ENCODE measurements around a stretch of chr15.

DNA sequence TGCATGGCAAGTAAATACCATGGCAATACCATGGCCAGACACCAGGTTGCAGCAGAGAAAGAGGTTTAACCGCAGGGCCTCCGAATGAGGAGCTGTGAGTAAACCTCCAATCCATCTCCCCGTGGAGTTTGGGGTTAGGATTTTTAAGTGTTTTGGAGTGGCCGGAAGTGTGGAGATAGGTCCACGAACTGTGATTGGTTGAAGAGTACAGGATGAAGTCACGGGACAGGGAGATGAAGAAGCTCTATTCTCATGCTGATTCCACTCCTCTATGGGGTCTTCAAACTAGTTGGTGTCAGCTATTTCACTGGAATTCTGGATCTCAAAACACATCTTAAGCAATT, 128.0 kb downstream of the ST8SIA2 start:
- PRO-cap: no peak

- PRO-cap: no peak
Measured at GRCh38 chr15:92539194-92539496, 116.4 kb downstream of the FAM174B start.

DNA sequence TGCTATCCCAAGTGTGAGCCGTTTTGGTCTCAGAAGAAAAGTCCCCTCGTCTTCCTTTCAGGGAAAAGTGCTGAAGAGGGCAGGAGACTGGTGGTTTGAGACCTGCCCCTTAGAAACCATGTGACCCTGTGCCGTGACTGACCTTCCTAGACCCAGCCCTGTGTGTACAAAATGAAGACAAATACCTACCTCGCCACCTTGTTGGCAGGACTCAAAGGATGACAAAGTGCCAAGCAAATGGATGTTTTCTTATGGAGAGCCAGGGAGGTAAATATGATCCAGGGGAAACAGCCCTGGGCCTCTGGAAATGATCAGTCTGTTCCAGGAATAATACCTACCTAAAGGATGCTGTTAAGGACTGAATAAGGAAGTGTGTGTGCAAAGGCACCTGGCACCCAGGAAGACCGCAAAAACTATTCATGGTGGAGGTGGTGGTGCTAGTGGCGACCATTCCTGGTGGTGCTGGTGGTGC, 41.2 kb downstream of the FAM174B start:
- PRO-cap: no peak

DNA sequence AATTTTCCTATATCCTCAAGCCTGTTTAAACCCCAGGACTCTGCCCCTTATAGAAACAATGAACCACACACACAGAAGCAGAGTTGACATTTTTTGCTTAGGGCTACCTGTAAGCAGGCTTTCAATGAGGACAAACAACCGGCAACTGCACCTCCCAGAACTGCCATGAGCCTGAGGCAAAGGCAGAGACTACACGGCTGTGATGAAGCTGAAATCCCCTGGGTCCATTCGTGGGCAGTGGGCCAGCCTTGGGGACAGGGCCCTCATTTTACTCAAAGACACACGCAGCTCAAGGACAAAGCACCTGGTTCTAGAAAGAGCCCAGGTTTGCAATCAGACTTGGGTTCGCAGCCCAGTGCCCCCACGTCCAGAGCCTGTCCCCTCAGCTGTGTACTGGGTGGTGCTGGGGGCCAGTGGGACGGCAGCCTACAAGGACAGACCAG, 18.0 kb downstream of the FAM174B start:
- PRO-cap: no peak

- PRO-cap: no peak
Measured at GRCh38 chr15:92665099-92665960, 9.8 kb upstream of the FAM174B start.

- PRO-cap: no peak
Measured at GRCh38 chr15:92677898-92678509, 22.4 kb upstream of the FAM174B start.

DNA sequence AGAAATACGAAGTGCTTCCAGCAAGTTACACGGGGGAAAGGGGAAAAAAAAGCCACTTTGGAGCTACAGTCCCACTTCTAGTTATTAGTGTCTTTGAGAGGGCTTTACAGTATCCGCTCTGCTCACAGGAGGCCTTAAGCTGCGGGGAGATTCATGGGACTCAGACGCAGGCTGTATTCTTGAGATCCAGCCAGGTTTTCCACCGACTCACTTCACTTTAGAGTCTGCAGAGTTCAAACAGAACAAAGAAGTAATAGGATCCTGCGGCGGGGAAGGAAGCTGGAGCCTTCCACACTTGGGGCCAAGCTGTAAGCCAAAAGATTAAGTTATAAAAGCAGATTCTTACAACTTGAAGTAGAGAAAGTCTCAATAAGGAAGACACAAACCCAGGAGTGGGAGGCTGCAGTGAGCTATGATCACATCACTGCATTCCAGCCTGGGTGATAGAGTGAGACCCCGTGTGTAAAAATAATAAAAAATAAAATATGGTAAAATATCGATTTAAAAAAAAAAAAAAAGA, 60.2 kb upstream of the FAM174B start:
- PRO-cap: no peak

DNA sequence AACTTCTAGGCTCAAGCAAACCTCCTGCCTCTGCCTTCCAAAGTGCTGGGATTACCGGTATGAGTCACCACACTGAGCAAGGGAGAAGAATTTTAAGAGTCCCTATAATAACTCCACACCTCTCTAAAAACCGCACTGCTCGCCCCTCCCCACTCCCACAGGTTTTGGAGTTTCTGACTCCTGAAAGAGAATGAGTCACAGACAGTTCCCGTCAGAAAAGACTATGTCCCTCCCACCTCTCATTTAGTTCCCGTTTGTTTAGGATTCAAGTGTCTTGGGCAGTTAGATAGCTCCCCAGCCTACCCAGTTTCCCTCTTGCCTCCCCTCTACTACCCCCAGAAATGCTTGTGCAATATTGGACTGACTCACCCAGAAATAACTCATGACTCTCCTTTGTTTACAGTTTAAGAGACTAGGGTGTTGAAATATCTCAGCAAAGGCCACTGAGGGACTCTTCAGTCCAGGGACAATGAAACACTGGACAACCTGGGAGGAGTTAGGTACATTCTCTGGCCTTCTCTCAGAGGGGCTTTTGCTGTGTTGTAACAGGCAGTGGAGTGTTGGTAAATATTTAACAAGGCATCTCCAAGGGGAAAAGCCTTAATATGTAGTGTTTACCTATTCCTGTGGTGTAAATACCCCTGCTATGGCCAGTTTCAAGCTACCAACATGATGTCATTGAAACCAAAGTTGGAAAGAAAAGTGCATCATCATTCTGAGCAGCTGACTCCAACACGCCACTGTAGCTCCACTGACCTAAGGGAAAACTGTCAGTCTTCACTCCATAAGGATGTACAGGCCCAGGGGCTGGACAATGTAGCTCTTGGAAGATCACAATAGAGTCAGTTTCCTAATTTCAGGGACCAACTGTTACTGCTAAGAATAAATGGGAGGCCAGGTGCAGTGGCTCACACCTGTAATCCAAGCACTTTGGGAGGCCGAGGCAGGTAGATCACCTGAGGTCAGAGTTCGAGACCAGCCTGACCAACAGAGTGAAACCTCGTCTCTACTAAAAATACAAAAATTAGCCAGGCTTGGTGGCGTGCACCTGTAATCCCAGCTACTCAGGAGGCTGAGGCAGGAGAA, 96.0 kb upstream of the CHD2 start:
- PRO-cap: no peak

DNA sequence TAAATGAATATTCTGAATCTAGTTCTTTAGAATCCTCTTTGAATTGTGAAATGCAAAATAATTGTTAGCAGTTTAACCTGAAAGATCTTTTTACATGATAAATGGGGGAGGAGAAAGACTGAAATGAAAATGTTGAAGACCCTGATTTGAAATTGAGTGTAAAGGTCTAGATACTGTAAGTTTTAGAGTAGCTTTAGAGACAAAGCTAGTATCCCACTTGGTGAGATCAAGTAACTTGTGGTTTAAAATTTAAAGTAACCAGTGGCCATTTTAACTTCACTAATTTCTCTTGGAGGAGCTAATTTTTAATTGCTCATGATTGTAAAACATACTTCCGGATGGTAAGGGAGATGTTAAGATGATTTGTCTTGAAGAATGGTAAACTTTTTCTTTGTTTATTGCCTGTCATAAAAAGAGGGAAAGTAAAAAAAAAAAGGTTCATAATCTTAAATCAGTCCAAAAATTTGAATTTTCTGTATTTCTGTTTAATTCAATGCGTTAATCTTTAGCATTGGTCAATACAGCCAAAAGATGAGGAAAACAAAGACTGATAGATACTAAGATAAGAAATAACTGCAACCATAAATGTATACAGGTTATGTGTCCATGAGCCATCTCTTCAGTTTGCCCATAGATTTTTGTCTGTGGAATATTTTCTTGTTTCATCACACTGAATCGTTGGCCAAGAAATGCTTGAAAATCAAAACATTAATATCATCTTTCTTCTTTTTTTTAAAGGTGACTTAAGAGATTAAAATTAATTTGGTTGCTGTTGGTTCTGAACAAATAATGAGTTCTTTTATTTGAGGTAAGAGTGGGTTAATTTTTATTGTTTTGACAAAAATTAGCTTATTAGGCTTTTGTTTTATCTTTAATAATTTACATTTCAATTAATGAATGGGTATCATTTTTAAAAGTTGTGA, 15.1 kb upstream of the CHD2 start:
- PRO-cap: no peak

DNA sequence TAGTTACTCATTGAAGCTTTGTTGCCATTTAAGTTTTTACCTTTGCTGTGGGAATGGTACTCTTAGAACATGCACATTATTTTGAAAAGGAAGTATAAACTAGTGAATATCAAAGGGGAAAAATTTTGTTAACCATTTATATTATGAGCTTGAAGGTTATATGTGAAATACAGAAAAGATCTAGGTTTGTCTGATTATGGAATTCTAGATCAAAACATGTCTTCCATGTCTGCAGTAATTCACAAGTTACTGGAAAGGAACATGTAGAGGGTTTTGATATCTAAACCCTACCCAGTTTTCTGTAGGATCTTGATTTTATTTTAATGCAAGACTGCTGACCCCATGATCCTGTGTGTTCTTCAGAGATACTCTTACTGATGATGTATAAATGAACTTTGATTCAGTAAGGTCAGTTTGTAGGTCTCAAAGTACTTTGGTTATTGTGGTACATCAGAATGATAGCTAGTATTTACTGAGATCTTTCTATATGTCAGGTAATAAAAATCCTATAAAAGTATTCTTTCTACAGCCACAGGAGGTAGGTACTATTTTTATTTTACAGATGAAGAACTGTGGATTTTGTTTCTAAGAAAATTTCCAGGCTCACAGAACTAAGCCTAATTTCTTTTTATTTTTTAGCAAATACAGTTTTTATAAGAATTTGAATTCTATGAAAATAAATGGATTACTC, 4.8 kb upstream of the CHD2 start:
- PRO-cap: no peak

DNA sequence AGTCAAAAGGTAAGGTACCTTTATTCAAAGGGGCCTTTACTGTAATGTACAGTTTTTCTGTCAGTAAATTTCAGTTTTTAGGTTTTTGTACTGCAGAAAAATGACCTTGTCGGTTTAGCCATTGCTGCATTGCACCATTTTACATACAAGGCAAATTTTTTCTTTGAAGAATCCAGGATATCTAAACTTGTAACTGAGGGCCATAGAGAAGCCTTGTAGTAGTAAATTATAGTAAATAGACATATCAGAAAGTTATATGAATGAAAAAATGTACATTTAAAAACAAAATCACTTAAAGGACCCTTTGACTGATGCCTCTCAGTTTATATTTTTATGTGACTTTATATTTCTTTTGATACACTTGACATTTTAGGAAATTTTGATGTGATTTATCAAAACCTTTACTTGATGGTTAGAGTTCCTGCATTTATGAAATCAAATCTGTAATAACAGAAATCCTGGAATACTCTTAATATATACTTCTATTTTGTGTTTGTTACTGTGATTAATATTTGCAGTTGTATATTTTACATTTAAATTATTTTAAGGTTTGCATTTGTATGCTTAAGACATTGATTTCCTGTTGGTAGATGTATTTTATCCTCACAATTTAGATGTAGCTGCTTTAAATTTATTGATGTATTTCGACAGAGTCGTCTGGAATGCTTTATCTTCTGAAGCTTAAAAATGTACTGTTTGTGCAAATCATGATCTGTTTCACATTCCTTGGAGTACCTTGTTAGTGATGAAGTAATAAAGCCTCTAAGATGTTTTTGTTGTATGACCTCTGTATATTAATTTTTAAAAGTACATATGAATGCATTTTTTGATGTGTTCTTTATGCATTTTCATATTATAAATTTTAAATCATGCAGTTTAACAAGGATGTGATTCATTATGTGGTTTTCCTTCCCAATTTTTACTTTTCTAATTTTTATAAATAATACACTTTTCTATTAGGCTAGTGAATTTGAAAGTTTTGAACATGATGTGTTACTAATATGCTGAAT, 1.7 kb downstream of the CHD2 start:
- PRO-cap: no peak

DNA sequence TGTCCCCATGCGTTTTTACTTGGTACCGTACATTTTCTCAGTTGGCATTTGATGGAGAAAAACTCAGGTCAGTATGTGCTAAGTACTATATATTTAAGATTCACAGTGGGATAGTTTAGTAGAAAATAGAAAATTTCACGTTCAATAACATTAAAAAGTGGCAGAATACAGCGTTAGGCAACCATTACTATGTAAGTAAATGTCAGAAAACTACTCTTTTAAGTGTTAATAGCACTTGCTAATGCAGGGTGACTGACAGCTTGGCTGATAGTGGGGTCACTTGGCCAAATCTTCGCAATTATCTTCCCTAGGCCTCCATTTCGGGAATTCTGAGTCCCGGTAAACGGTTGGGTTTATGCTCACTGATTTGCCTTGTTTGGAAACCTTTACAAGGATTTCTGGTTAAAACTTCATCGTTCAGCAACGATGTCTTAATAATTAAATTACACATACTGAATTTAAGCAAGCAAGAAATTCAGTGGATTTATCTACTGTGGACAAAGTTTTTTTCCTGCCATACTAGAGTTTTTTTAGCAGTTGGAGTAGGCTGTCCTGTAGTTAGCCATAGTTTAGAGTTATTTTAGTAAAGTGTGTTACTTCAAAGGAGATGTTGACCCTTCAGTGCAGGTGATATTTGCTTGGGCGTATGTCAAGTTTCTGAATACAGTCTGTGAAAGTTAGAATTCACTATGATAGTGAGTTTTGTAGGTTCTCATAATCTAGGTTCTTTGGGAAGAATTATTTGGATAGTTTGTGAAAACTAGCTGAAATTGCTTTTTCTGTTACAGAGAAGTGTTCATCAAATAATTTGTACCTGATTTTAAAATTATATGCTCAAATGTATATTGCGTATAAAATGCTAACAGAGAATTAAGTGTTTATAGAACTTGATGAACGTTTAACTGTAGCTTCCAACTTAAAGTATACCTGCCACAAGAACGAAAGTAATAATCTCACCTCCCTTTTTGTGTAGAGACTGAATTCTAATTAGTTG, 5.1 kb downstream of the CHD2 start:
- PRO-cap: no peak

GRCh38 chr15:92921218-92922306, 21.4 kb downstream of the CHD2 start:
- PRO-cap: no peak

GRCh38 chr15:92922416-92922862, 22.3 kb downstream of the CHD2 start:
- PRO-cap: no peak

DNA sequence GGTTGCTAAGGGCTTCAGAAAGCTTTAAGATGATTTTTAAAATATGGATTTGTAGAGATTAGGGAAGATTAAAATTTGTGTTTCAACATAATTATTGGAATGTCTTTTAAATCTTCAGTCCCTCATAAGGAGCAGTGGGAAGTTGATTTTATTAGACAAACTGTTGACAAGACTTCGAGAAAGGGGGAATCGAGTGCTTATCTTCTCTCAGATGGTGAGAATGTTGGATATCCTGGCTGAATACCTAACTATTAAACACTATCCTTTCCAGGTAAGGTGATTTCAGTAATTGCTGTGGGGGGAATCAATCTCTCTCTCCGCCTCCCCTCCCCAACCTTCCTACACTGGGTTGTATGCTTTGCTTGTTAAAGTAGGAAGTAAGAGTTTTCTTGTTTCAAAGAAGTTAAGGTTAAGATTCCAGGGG, 72.0 kb downstream of the CHD2 start:
- PRO-cap: no peak

DNA sequence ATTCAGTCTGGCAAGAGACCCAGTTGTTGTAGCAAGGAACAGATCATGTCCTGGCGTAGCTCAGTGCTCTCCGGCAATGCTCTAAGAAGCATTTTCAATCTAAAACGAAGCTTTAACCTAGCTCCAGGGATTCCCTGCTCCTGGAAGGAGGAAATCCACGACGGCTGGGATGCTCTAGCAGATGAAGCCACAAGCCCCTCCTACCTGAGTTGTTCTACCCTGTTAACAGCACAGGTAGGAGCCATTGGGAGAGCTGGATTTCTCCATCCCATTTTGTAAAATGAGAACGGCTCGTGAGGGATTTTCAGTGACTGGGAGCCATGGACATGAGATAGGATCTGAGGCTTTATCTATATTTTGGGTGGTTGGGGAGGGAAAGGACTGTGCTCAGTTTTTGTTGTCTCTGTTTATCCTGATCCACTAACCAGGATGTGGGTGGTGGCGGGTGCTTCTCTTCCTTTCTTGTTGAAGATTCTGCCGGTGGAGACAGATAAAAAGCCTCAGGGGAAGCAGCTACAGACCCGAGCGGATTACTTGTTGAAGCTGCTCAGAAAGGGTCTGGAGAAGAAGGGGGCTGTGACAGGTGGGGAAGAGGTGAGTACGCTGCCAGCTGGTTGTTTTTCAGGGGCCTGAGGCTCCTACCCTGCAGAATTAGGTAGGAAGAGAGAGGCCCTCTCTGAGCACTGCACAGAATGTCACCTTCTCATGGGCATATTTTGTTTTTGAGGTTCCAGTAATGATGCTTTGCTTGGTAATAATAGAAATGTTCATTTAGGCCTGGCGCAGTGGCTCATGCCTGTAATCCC, 90.8 kb downstream of the RGMA start:
- PRO-cap: no peak

GRCh38 chr15:93025366-93025941, 63.6 kb downstream of the RGMA start:
- PRO-cap: no peak

DNA sequence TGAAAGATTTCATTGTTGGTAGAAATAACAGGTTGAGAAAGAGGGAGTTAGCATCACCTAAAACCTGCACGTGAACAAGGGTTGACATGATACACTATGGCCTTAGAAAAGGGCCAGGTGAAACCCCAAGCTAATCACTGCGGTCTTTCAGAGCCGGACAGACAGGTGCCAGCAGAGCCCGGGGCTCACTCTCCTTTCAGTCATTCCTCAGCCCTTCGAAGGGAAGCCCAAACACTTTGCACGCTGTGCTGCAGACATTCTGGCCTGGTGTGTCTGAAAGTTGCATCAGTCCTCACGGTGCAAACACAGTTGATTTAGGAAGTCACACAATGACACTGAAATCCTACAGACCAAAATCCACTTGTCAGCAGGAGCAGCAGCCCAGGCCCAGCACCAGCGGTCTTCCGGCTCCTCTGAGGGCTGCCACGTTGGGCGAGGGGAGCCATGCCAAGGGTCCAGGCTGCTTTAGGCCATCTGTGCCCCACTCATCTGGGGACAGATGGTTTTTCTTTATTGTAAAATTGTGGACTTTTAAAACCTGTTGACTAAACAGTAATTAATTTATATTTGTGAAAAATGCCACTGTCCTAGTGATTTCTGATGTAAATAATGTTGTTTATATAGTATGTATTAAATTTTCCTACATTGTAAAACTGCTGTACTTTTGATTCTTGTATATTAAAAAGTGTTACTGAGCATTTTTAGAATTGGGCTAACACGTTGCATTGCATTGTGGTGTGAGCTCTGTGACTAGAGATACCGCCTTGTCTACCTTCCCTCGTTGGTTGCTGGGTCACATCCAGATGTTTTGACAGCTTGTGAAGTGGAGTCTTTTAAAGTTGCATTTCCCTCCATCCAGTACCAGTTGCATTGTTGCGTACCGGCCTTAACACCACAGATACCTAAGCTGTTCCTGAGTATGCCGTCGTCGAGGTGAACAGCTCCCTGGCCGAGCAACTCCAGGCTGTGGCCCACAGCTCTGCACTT, 61.4 kb downstream of the RGMA start:
- PRO-cap: no peak

DNA sequence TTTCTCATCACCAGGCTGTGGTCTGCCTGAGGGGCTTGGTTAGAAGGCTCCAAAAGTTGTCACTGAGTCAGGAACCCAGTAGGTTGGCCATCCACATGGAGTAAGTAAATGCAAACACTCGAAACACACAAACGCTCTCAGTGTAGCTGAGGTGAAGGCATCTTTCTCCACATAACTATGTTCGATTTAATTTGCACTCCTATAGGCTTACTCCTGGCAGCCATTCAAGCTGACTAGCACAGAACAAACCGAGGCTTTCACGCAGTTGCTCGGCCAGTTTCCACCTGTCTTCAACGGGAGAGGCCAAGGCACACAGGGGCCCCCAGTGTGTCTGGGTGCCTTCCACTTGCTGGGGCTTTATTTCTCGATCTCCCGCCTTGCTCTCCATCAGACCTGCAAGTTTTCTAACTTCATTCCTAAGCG, 18.9 kb downstream of the RGMA start:
- PRO-cap: no peak

- PRO-cap: no peak
Measured at GRCh38 chr15:93071968-93072256, 17.1 kb downstream of the RGMA start.

Data from type B pancreatic cell (in vitro differentiated cells).